Cerebellum (tissue), 5 donors: Measurements from ENCODE around the genes IGBP1, P2RY4, DLG3 and MED12.

DNA sequence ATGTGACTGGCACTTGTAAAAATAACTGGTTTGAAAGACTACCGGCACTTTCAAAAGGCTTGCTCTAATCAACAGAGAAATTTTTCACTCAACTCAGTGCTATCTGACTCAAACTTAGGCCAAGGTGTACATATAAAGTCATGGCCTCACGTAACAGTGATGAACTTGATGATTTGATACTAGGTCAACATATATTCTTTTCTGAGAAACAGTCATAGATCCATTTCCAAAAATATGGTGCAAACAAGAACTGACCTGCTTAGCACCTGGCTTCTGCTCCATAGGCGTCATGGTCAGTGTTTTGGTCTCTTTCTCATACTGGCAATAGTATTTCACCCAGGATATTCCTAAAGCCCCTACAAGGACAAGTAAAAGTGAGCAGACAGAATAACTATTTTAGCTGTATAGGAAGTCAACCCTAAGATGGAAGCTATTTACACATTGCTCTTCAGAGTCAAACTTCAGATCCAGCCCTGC, 226.9 kb downstream of the OPHN1 start:
- PRO-cap, 3 experiments: no peak in any of the 3 experiments
- RAMPAGE, long total RNA: no peak

- PRO-cap, 3 experiments: no peak in any of the 3 experiments
- RAMPAGE, long total RNA: no peak
These were observed 223.3 kb downstream of the OPHN1 start for GRCh38 chrX:68210062-68210400.

DNA sequence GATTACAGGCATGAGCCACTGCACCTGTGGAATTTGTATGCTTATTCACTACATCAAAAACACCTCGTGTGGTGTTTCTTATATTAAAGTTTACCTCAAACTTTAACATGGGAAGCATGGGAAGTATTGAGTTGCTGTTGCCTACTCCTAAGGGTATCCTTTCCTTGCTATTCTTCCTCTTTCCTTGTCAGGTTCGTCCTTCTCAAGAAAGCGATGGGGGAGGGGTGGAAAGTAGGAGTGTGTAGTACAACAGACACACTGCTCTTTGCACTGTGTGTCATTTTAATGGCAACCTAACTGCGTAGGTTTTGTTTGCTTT, 10.3 kb upstream of the YIPF6 start:
- PRO-cap, 3 experiments: no peak in any of the 3 experiments
- RAMPAGE, long total RNA: no peak

DNA sequence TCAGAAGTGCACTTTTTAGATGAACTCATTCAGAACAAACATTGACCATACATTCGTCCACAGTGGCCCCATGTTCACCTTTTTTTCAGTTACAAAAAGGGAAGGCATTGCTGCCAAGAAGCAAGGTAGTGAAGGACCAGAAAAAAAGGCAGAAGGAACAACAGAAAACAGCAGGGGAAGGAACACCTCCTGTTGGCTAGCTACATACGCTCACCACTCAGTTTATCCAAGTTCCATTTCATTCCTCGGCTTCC, 10.1 kb upstream of the YIPF6 start:
- PRO-cap, 3 experiments: no peak in any of the 3 experiments
- RAMPAGE, long total RNA: no peak

DNA sequence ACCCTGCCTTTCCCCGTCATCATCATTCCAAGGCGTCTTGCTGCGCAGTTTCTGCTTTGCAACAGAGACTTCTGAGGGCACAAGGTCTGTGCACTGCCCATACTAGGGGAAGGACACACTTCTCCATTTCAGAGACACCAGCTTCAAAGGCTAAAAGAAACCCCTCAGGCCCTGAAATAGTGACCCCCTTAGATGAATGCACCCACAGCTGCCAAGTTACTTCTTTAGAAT, 19.2 kb downstream of the STARD8 start:
- PRO-cap, 3 experiments: no peak in any of the 3 experiments
- RAMPAGE, long total RNA: no peak

DNA sequence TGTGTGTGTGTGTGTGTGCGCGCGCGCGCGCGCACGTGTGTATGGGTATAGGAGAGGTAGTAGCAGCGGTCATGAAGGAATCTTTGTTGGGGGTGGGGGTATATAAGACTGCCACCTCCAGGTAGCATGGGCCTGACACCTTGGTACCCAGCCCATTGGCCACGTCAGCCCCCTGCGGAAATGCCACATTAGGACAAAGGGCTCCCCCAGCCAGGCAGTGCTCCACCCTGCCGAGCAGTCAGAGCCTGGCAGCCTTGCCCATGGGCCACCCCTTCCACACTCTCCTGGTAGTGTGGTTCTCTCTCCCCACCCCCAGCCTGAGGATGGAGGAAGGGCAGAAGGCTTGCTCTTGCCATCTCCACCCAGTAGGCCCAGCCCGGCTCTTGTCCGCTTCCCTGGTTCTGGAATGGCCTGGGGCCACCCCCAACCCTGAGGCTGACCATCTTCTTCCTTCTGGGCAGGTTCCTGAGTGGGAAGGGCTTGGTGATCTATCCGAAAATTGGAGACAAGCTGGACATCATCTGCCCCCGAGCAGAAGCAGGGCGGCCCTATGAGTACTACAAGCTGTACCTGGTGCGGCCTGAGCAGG, 9.4 kb downstream of the EFNB1 start:
- PRO-cap, 3 experiments: no peak in any of the 3 experiments
- RAMPAGE, long total RNA: no peak

GRCh38 chrX:68868894-68869346, 40.1 kb downstream of the EFNB1 start:
- PRO-cap, 3 experiments: no peak in any of the 3 experiments
- RAMPAGE, long total RNA: no peak

DNA sequence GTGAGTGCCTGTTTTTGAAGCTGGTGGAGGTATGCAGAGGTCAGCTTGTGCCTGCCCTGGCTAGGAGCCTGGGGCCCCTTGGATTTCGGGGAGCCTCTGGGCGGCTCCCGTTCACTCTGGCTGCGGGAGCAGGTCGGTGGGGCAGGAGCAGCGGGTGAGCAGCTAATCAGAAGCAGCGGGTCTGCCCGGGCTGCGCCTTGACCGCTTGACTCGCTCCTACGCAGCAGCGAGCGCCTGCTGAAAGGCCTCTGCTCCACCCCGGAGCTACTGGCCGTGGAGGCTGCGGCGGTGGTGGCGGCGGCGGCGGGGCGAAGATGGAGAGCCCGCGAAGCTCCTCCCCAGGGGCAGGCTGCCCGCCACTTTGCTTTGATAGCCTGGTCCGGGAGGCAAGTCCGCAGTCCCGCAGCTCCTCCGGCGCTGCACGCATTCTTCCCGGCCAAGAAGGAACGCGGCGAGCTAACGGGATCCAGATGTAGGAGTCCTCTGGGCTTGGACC, 36.7 kb downstream of the PJA1 start:
- PRO-cap, 3 experiments: no peak in any of the 3 experiments
- RAMPAGE, long total RNA: no peak

- PRO-cap, 3 experiments: no peak in any of the 3 experiments
- RAMPAGE, long total RNA: no peak
These were observed 3.3 kb downstream of the PJA1 start for GRCh38 chrX:69161775-69162588.

GRCh38 chrX:69277863-69278422, 112.7 kb upstream of the PJA1 start:
- PRO-cap, 3 experiments: no peak in any of the 3 experiments
- RAMPAGE, long total RNA: no peak

DNA sequence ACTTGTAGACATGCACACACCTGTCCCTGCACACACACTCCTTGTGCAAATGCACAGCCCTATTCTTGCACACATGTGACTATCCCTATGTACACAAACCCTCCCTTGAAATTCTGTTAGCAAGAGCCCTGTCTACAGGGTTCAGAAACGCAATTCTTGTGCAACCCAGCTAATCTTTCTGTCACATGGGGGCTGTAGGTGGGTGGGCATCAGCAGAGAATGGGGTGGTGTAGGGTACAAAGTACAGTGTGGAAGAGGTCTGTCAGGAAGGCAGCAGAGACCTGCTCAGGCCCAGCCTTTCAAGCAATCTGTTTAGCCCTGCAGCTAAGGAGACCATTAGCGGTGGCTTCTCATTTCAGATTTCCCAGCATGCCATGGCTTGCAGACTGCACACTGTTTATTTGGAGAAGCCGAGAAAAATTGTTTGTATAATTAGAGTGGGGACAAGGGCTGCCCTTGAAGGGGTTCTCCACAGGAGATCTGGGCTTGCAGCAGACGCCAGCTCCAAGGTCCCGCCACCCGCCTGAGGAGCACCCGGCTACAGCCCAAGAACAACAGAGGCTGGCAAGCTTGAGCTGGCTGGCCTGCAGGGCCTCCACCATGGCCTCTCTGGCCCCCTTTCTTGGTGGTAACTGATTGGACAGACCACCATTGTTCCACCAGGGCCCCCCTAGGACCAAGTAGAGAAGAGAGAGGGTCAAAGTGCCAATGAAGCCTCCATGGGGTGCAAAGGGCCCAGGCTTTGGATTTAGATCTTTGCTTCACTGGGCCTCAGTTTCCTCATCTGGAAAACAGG, 144.1 kb upstream of the PJA1 start:
- PRO-cap, 3 experiments: no peak in any of the 3 experiments
- RAMPAGE, long total RNA: no peak

DNA sequence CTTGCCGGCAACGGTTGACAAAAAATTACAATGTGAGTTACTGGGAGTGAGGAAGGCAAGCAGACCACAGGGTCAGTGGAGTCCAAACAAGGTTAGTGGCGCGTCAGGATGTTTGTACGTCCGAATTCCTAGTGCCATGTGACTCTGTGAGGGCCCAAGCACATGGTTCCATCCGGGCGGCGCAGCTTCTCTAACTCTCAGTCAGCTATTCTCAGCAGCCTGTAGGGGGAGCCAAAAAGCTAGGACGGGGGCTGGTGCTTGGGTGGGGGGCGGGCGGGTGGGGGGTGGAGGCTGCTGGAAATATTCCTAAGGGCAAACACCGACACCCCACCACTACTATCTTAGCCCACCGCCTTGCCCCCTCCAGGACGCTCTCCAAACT, 677 bp upstream of the NALF2 start:
- PRO-cap, 3 experiments: no peak in any of the 3 experiments
- RAMPAGE, long total RNA: no peak

GRCh38 chrX:69675679-69676418, 59.9 kb downstream of the EDA start:
- PRO-cap, 3 experiments: no peak in any of the 3 experiments
- RAMPAGE, long total RNA: no peak

DNA sequence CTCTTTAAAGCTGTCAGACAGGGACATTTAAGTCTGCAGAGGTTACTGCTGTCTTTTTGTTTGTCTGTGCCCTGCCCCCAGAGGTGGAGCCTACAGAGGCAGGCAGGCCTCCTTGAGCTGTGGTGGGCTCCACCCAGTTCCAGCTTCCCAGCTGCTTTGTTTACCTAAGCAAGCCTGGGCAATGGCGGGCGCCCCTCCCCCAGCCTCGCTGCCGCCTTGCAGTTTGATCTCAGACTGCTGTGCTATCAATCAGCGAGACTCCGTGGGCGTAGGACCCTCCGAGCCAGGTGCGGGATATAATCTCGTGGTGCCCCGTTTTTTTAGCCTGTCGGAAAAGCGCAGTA, 172.7 kb downstream of the EDA start:
- PRO-cap, 3 experiments: no peak in any of the 3 experiments
- RAMPAGE, long total RNA: no peak

GRCh38 chrX:70132955-70133569, at the start of gene IGBP1:
Gene IGBP1, plus strand, starts transcription at chrX:70133447.
- PRO-cap, 3 experiments: peak in 1 of 3 experiments; most common plus-strand start chrX:70133476 (in 1); most common minus-strand start chrX:70133350 (in 1)
- RAMPAGE, long total RNA: no peak

DNA sequence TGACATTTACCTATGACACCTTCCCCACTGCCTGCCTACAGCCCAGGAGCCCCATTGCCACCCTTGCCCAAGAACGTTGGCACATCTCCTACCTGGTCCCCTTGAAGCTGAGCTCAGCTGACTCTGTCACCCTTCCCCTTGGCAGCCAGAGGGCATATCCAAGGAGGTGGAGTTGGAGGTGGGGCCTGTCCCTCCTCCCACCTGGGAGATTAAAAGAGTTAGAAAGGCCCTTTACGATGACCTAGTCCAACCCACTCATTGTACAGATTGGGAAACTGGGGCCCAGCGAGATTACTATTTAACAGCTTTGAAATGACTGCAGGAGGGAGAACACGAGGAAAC, at the start of gene P2RY4:
TSS of gene P2RY4 (minus strand) at position 128 of the 342 bp plus-strand sequence.
- PRO-cap, 3 experiments: no peak in any of the 3 experiments
- RAMPAGE, long total RNA: no peak

DNA sequence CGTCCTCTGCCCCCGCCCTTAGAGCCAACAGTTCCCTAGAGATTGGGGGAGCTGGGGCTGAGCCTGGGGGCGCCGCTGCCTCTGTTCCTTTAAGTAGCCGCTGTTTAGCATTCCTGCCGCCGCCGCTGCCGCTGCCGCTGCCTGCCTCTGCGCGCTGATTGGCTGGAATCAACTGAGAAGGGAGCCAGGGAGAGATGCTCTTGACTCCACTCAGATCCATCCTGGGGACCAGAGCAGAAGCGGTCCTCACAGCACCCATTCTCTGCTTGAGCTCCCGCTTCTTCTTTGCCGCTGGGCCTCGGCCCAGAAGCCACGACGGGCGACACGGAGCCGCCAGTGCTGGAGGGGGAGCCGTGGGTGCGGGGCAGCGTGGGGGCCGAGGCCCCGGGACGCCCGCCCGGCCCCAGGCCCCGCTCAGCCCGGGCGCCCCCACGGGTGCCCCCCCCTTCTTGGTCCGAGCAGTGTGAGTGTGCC, at the start of gene DLG3:
TSS of gene DLG3 (plus strand) at position 204 of the 474 bp plus-strand sequence.
- PRO-cap, 3 experiments: peak in 1 of 3 experiments; most common plus-strand start position 213 of the sequence (in 1); most common minus-strand start position 106 of the sequence (in 1)
- RAMPAGE, long total RNA: no peak

- PRO-cap, 3 experiments: no peak in any of the 3 experiments
- RAMPAGE, long total RNA: no peak
These were observed 368 bp downstream of the IL2RG start for GRCh38 chrX:71111009-71111409.

DNA sequence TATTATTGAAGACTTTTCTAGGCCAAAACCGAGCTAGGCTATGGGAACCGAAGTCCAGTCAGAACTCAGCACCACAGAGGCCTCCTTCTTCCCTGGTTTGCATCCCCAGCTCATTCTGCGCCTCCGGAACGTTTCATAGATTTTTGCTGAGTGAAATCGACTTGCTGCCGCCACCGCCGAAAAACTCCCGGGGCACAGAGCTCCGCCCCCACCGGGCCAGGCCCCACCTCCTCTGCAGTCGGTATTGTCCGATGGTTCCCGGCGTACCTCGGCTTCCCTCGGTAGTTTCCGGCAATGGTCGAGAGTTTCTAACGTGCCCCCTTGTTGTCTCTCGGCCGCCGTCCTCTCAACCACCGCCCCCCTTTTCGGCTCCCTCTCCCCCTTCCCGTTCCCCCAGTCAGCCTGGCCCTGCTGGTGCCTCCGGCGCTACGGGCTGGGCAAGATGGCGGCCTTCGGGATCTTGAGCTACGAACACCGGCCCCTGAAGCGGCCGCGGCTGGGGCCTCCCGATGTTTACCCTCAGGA, at the start of gene MED12:
TSS of gene MED12 (plus strand) at position 284 of the 525 bp plus-strand sequence.
- PRO-cap, 3 experiments: peak in 2 of 3 experiments; most common plus-strand start position 284 of the sequence (in 1); most common minus-strand start position 139 of the sequence (in 1)
- RAMPAGE, long total RNA: no peak

DNA sequence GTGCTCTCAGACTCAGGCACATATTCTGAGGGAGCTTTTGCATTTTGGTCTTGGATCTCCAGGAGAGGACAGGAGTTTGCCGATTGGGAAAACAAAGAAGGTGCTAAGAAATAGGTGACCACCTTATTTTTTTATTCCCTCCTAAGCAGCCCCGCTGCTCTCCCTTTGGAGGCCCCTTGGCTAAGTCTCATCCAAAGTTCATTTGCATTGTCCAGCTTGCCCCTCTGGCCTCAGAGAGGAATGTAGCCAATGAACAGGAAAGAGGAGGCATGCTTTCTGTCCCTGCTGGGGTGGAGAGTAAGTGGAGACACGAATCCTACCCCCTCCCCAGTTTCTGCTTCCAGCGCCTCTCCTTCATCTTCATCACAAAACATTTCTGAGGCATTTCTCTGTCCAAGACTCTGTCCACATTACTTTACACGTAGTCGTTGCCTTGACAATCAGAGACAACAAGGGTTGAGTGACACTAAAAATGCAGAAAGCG, 38.7 kb downstream of the NLGN3 start:
- PRO-cap, 3 experiments: no peak in any of the 3 experiments
- RAMPAGE, long total RNA: no peak